AG09309 (cell line): ENCODE measurements around a stretch of chr17.

- RRBS = no CpG with 5 or more reads among the region's 8 CpGs
These were observed 1.2 kb upstream of the CLUH start for GRCh38 chr17:2712875-2713134.

DNA sequence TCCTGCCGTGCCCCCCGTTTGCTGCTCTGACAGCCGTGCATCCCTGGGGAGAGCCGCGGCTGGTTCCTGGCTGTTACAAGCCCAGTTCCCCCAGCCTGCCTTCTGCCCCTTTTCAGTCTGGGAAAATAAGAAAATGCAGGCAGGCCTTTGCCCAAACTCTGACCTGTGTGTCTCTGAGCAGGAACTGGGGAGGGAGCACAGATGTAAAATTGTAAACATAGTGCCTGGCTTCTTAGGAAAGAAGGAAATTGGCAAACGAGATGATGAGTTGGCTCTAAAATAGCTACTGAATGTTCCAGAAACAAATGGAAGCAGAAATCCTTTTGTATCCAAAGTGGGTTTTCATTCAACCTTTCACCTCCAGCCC is 67.2 kb downstream of the OR1D5 start:
- RRBS = no CpG with 5 or more reads among the region's 6 CpGs

- RRBS = no CpG with 5 or more reads among the region's 20 CpGs
These were observed 45.5 kb downstream of the OR1D5 start for GRCh38 chr17:3017767-3018400.

DNA sequence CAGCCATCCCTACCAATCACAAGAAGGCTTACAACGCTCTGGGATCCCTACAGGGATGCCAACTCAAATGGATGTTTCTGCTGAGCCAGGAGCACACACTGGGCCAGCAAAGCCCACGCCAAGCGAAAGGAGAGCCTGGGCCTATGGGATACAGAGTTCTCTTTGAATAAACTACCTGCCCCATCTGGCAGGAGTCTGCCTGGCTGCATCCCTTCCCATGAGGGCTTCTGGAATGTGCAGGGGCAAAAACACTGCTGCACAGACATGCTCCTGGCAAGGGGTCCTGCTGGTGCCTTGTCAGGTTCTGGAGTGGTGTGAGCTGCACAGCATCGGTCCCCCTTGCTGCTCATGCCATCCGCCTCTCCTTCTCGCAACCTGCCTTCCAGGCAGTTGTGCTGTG is 265 bp upstream of the TRPV1 start:
- RRBS = no CpG with 5 or more reads among the region's 6 CpGs

- RRBS = no CpG with 5 or more reads among the region's 16 CpGs
These were observed 1.3 kb downstream of the P2RX5 start for GRCh38 chr17:3694638-3695116.

- RRBS = no CpG with 5 or more reads among the region's 26 CpGs
These were observed 1.6 kb upstream of the ITGAE start for GRCh38 chr17:3802187-3803356.

GRCh38 chr17:3865840-3866337 is 19.8 kb upstream of the NCBP3 start:
- RRBS = no CpG with 5 or more reads among the region's 18 CpGs

DNA sequence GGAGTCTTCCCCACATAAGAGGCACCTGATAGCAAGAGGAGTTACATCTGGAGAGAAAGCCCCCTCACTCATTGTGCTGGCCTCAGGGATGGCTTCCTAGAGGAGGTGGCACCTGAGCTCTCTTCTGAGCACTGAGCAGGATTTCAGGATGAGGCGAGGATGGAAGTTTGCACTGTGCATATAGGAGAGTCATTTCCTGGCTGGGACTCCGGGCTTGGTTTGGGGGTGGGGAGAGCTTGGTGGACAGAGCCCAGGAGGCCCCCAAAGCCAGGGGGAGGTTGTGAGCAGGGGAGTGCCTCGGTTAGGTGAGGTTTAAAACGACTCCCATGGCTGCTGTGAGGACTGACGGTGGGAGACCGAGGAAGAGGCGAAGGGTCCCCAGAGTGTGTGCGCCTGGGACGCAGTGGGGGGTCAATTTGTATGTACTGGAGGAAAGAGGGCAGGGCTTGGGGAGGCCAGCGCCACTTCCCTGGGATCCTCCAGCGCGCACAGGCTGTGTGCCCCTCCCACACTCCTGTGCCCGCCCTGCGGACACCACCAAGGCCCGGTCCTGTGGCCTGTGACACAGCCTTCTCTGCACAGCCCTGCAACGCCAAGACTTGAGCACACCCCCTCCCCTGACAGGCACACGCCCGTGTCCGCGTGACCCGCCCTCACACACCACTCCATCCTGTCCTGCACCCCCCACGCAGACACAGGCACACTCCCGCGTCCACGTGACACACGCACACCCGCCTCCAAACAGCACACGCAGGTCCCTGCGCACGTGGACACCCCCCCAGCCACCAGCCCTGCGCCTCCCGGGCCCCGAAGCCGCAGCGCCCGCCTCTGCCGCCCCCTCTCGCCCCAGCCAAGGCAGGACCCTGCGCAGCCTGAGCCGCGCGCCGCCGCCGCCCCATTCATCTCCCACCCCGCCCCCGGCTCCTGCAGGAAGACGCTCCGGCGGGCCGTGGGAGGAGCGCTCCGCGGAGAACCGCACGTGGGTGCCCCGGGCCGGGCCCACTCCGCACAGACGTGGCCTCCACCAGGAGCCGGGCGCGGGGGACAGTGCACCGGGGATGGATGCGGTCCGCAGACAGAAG is 915 bp downstream of the CAMKK1 start:
- RRBS = 2% methylated on average over 12 of the region's 66 CpGs

GRCh38 chr17:3913881-3914940 is 2.1 kb downstream of the P2RX1 start:
- RRBS = 0% methylated on average over 1 of the region's 22 CpGs

- RRBS = 8% methylated on average over 12 of the region's 46 CpGs
These were observed 19.1 kb downstream of the ATP2A3 start for GRCh38 chr17:3944937-3945717.

DNA sequence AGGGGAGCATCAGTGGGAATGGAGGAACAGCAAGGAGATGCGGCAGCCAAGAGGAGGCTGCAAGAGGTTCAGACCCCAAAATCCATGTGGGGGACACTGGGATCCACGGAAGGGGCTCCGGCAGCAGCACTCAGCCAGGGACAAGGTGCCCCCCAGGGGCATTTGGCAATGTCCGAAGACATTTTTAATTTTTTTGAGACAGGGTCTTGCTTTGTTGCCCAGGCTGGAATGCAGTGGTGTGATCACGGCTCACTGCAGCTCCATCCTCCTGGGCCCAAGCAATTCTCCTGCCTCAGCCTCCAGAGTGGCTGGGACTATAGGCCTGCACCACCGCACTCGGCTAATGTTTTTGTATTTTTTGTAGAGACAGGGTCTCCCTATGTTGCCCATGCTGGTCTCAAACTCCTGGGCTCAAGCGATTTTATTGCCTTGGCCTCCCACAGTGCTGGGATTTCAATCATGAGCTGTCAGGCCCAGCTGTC is 11.8 kb downstream of the ATP2A3 start:
- RRBS = no CpG with 5 or more reads among the region's 8 CpGs

- RRBS = no CpG with 5 or more reads among the region's 33 CpGs
These were observed 7.4 kb downstream of the ATP2A3 start for GRCh38 chr17:3956328-3957665.

- RRBS = 70% methylated on average over 3 of the region's 20 CpGs
These were observed 4.9 kb downstream of the ATP2A3 start for GRCh38 chr17:3959067-3960009.

DNA sequence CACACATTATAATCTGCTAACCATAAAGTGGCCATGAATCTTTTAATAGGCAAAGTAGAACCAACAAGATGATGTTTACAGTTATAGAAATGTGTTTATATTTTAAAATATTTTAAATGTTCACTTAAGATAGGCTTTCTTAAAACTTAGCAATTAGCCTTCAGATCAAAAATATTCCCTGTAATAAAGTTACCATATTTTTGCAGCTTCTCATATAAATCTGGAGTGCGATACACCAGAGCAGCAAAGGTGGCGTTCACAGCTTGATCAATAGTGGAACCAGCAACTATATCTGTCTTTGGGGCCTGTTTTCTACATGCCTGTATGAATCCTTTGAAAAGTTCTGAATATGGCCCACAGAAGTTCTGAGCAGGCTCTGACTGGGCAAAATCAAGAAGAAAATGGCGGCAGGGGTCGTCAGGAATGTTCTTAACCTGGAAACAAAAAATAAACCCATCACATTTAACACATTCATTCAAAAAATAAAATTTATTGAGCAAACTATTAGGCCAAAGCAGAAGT is 72.3 kb downstream of the ZZEF1 start:
- RRBS = no CpG with 5 or more reads among the region's 4 CpGs

DNA sequence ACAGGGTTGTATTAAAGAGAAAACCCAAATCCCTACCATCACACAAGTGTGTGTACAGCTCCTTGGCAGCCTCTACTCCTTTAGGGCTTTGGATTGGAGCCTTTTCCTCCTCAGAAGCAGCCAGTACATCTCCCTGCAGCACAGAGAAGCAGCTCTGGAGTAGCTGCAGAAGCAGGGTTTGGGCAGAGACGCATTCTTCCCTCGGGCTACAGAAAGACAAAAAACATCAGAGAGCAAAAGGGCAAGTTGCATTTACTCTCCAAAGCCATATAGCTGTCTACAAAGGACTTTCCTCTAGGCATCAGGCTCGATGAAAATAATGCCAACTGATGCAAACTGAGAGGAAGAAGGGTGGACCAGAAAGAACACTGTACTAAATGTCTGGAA is 56.4 kb downstream of the ZZEF1 start:
- RRBS = no CpG with 5 or more reads among the region's 3 CpGs

- RRBS = no CpG with 5 or more reads among the region's 4 CpGs
These were observed 34.5 kb downstream of the ZZEF1 start for GRCh38 chr17:4108264-4108771.

DNA sequence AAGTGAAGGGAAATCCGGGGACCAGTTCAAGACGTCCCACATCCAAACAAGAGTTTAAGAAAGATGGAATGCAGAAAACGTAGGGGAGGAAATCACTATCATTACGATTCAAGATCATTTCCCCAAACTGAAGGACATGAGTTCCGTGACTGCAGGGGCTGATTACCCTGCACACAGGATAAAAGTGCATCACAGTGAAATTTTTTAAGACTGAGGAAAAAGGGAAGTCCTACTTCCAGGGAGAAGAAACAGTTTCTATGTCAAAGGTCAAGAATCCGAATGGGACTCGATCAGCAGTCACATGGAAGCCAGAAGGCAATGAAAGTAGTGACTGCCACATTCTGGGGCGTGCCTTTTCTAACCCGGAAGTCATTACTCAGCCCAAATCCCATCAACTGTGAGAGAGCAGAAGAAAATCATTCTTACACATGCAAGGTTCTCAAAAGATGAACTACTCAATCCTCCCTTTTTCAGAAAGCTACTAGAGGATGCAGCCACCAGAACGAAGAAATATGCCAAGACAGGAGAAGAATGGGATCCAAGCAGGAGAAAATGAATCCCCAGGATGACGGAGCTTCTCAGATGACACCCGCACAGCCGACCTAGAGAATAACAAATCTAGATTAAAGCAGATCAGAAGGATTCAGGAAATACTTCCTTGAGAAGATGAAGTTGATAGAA is 12.0 kb downstream of the ZZEF1 start:
- RRBS = no CpG with 5 or more reads among the region's 13 CpGs

- RRBS = no CpG with 5 or more reads among the region's 5 CpGs
These were observed 28.2 kb downstream of the ANKFY1 start for GRCh38 chr17:4235544-4236063.

GRCh38 chr17:4268236-4268711 is 4.5 kb upstream of the ANKFY1 start:
- RRBS = no CpG with 5 or more reads among the region's 10 CpGs

DNA sequence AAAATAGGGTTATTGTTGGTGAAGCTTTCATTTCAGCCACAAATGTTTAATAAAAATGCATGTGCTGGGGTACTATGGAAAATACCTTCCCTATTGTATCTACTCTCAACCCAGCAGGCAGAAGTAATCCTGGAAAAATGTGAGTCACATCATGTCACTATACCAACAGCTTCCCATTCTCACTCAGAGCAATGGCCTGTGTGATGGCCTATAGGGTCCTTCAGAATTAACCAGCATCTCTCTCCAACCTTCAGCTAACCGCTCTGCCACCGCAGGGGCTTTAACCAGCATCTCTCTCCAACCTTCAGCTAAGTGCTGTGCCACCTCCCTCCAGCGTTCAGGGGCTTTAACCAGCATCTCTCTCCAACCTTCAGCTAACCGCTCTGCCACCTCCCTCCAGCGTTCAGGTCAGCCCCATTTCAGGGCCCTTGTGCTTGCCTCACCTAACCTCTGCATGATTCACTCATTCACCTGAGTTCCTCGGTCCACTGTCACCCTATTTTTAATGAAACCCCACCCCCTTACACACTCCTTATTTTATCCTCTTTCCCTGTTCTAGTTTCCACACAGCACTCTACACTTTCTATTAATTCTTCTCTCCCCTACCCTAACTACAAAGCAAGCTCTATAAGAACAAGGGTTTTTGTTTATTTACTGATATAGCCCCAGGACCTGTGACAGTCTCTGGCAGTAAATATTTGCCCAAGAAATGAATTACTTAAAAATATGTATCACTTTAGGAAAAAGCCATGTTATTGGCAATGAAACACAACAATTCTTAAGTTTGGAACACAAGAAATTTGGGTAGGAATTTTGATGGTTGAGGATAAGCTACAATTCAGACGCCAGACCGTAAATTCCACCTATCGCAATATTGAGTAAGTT is 33.9 kb downstream of the UBE2G1 start:
- RRBS = no CpG with 5 or more reads among the region's 9 CpGs